ENCODE results near the gene TMEM243.

GRCh38 chr7:87004262-87005049, 55.0 kb downstream of the ELAPOR2 start:
- PRO-cap: no peak
- RAMPAGE, long total RNA, 3 experiments: no peak in any of the 3 experiments

DNA sequence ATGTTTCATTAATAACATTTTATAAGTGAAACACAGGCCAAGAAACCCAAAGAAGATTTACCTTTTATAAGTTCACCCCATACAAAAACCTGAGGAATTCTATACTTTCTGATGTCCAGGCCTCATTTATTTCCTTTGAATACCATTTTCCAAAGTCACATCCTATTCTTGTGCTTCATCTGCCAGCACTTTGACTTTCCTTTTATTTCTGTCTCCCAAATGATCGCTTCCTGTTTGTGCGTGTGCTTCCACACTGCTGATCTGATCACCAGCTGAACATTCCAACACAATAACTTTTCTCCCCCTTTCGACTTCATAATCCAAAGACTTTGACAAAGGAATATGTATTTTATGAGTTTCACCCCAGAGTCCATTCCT, 3.2 kb downstream of the ELAPOR2 start:
- PRO-cap: no peak
- RAMPAGE, long total RNA, 3 experiments: no peak in any of the 3 experiments

DNA sequence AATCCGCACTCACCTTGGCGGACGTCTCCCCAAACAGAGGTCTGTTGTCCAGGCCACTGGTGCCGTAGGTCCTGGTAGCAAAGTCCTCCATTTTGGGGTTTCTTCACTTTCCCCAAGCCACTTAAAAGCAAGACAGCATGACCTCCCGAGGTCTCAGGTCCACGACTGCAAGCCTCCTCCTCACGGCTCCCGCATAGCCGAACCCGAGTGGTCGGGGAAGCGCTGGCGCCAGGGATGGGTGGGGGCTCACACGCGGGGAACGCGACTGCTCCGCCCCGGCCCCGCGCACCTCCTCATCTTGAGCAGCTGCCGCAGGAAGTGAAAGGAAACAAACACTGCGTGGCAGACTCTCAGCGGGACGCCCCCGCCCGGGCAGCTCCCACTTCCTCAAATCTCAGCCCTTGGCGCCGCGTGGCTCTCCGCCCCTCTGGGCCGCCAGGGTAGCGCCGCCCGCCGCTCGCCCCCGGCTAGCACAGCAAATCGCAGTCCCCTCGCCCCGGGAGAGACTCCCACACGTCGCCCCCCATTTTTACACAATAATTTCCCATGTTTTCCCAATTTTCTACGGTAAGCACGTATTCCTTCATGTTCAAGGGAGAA, at the start of gene TMEM243:
TMEM243 (minus strand) TSS at position 320 of the 600 bp plus-strand sequence.
- PRO-cap: bidirectional peak, plus-strand start outside the sequence, minus-strand start at position 320 of the sequence
- RAMPAGE, long total RNA, 3 experiments: start-site peak on the minus strand in 2 of 3 experiments, centred at position 302 of the sequence, 17 to 21 reads per replicate

- PRO-cap: no peak
- RAMPAGE, long total RNA, 3 experiments: no peak in any of the 3 experiments
Observed at GRCh38 chr7:87509232-87509607, 33.7 kb upstream of the ABCB4 start.

DNA sequence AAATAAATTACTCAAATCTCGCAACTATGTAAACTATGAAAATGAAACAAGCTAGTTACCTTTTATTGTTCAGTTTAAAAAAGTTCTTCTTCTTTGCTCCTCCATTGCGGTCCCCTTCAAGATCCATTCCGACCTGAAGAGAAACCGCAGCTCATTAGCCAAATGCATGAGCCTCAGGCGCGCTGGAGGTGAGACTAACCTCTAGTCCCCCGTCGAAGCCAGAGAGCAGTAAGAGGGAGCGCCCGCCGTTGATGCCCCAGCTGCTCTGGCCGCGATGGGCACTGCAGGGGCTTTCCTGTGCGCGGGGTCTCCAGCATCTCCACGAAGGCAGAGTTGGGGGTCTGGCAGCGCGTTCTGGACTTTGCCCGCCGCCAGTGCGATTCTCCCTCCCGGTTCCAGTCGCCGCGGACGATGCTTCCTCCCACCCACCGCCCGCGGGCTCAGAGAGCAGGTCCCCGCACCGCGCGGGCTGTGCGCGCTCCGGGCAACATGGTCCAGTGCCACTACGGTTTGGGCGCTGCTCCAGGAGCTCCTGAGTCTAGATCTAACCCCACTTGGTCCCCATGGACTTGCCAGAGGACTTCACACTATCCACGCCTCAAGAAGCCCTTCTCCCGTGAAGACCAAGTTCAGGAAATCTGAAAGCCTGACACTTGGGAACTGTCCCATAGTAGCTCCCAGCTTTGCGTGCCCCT, 479 bp downstream of the ABCB1 start:
- PRO-cap: no peak
- RAMPAGE, long total RNA, 3 experiments: no peak in any of the 3 experiments

DNA sequence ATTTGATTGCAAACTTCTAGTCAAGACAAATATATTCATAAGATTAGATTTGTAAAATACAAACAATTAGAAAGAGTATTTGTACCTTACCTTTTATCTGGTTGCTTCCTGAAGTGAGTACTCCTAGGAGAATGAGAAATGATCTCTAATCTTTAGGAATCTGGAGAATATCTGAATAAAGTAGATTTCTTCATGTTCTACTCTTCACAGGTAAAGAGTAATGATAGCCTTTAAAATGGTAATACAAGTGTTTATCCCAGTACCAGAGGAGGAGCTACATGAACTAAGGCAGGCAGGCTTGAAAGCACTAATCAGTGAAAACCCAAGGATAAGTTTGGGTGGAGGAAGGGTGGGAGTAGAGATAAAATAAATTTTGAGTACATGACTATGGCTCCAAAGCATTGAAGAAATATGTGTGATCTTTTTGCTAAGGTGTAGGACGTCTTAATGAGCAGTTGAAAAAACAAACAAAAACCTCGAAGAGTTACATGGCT, 84.9 kb downstream of the RUNDC3B start:
- PRO-cap: no peak
- RAMPAGE, long total RNA, 3 experiments: no peak in any of the 3 experiments

DNA sequence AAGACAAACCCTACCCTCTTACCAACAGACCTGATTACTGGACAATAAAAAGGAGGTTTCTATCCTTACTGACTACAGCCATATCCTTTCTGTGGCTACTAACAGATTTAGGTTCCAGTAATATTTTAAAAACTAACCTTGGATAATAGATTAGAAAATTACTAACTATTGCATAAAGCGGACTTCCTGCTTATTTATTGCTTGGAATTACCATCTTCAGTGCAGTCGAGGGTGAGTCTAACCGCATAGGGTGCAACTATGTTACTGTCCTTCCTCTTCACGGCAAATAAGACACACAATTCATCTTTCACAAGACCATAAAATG, 2.2 kb downstream of the SLC25A40 start:
- PRO-cap: no peak
- RAMPAGE, long total RNA, 3 experiments: no peak in any of the 3 experiments

GRCh38 chr7:88219218-88219950, 454 bp downstream of the SRI start:
- PRO-cap: no peak
- RAMPAGE, long total RNA, 3 experiments: no peak in any of the 3 experiments

- PRO-cap: no peak
- RAMPAGE, long total RNA, 3 experiments: no peak in any of the 3 experiments
Observed at GRCh38 chr7:90173291-90173610, 19.0 kb downstream of the STEAP1 start.

DNA sequence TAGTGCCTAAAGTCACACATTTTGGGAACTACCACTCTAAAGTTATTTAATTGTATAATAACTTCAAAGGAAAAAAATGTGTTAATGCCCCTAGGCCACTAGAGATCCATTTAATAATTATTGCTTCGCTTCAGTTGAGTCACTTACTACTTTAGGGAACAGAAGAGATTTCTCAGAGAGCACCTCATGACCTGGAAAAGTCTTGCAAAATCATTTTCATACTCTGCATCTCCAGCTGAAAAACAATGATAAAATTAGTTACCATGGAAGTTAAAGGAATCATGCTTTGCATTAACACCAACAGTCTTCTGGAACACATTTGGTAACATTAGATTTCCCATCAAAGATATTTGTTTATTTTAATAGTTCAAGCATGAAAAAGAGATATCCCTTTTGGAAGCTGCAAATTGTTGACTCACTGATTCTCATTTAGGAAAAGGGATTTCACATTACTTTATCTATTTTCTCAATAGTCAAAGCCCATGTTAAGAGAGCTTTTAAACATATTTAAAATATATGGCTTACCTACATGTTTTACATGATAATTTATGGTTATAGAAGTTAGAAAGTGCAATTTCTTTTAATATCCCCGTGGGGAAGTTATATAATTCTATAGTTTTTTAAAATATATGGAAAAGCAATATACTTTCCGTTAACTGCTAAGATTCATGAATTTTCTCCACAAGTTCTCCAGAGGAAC, 1.7 kb upstream of the STEAP2 start:
- PRO-cap: no peak
- RAMPAGE, long total RNA, 3 experiments: no peak in any of the 3 experiments

DNA sequence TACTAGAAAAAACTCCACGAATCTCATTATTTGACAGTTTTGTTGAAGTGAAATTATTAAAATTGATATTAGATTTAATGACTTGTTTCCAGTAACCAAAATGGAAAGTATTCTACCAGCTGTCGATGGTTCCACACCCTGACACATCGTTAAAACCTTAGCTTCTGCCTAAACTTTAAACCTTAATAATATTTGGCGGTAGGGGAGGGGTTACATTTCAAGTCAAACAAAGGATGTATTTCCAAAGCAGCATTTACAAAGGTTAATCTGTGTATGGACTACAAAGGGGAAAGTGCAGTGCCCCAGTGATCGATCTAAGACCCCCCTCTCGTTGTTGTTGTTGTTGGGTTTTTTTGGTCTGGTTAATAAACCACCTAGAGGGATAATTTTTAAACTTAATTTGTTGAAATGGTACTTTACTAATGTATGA, 1.1 kb upstream of the STEAP2 start:
- PRO-cap: no peak
- RAMPAGE, long total RNA, 3 experiments: no peak in any of the 3 experiments

DNA sequence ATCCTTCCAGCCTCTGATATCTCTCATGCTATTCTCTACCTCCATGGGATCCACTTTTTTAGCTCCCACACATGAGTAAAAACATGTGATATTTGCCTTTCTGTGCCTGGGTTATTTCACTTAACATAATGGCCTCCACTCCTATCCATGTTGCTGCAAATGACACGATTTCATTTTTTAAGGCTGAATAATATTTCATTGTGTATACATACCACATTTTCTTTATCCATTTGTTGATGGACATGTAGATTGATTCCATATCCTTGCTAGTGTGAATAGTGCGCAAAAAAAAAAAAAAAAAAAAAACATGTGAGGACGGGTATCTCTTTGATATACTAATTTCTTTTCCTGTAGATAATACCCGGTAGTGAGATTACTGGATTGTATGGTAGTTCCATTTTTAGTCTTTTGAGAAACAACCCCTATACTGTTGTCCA, 5.9 kb downstream of the STEAP2 start:
- PRO-cap: no peak
- RAMPAGE, long total RNA, 3 experiments: no peak in any of the 3 experiments

- PRO-cap: no peak
- RAMPAGE, long total RNA, 3 experiments: no peak in any of the 3 experiments
Observed at GRCh38 chr7:90245558-90245986, 598 bp downstream of the CFAP69 start.

GRCh38 chr7:90281947-90282444, 37.0 kb downstream of the CFAP69 start:
- PRO-cap: no peak
- RAMPAGE, long total RNA, 3 experiments: no peak in any of the 3 experiments

DNA sequence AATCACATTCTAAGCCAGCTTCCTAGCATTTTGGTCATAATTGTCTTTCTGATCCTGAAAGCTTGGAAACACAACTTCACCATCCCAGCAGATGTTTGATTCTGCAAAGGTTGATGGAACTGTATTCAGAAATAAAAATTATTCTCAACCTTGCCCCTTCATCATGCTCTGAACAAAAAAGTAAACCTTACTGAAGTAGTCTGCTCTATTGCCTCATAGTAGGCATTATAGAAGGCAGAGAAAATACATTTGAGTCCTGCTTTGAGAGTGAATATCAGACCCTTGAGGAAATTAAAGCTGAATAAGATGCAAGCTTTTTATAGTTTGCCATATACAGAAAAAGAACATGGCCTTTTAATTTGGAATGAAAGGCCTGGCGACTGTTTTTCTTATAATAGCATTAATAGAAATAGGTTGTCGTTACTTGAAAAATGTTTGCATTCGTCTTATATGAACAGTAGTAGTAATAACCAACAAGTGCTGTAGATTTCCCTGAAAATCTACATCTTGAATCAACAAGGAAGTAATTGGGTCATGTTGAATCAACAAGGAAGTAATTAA, 7.9 kb downstream of the CLDN12 start:
- PRO-cap: no peak
- RAMPAGE, long total RNA, 3 experiments: no peak in any of the 3 experiments

- PRO-cap: no peak
- RAMPAGE, long total RNA, 3 experiments: no peak in any of the 3 experiments
Observed at GRCh38 chr7:90777101-90777580, 181.0 kb downstream of the CDK14 start.

GRCh38 chr7:90807516-90808292, 211.6 kb downstream of the CDK14 start:
- PRO-cap: no peak
- RAMPAGE, long total RNA, 3 experiments: start-site peak on the plus strand in 1 of 3 experiments, at chr7:90807742-90807780 at its widest, 6 reads per replicate

GRCh38 chr7:91263390-91263659, 908 bp upstream of the FZD1 start:
- PRO-cap: no peak
- RAMPAGE, long total RNA, 3 experiments: no peak in any of the 3 experiments

GRCh38 chr7:91265894-91266858, 1.9 kb downstream of the FZD1 start:
- PRO-cap: no peak
- RAMPAGE, long total RNA, 3 experiments: start-site peak on the plus strand in 1 of 3 experiments, at chr7:91266377-91266781 at its widest, 20 to 29 reads per replicate; start-site peak on the minus strand in 1 of 3 experiments, at chr7:91266455-91266520 at its widest, 7 reads per replicate

GRCh38 chr7:91455301-91455944, 191.2 kb downstream of the FZD1 start:
- PRO-cap: no peak
- RAMPAGE, long total RNA, 3 experiments: no peak in any of the 3 experiments